RPMI7951 (cell line): ENCODE data around the genes CLEC14A and FSCB.

- RAMPAGE, long total RNA: no peak
These were observed 499 bp upstream of the PAX9 start for GRCh38 chr14:36661188-36661533.

DNA sequence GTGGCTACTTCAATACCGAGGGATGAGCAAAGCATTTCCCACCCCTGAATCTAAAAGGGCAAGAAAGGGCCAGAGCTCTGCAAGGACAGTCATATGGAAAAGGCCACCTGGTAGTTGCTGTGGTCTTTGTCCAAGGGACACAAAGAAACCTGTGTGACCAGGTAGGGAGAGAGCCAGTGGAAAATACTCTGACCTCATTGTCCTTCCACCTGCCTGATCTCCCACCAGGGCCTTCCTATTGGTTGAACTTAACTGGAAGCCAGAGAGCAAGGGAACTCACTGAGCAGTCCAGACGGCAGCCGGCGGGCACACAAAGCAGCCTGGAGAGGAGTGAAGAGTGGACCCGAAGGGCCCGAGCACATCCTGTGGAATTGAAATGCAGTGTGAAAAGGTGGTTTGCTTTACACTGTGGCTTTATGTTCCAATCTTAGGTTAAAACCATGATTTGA, 120.8 kb downstream of the SLC25A21 start:
- RAMPAGE, long total RNA: no peak

DNA sequence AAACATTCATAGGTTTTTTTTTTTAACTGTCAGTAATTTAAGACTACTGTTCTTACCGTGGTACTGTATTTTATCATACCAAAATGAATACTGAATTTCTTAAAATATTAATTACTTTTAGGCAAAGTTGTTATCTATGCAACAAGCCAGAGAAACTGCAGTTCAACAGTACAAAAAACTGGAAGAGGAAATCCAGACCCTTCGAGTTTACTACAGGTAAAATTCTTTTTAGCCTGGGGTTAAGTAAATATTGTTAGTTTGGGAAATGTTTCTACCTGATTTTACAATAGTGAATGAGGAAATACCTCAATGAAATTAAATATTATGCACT, 172.3 kb downstream of the FOXA1 start:
- RAMPAGE, long total RNA: no peak

DNA sequence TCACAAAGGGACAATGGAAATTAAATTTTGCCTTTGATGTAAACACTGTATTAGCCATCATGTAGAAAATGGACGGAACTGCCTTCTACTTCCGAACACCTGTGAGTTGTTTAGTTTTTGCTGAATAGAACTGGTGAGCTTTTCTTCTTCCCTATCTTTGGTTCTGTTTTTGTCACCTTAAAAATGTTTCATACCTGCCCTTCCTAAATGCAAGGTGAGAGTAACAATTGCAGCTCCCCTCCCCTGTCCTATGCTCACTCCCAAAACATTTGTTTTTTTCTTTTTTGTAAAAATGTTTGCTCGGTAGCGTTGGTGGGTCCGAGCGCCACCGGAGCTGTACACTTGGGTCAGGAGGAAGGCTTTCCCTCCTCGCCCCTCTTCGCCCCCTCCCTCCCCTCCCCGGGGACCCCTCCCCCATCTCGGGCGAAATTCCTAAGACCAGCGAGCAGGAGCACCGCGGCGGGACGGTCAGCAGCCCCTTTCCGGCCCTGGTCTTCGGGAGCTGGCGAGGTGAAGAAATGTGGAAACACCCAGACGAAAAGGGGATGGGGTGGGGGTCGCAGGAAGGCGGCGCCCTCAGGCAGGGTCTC, 7.4 kb downstream of the FOXA1 start:
- RAMPAGE, long total RNA: no peak

- RAMPAGE, long total RNA: no peak
These were observed 931 bp downstream of the FOXA1 start for GRCh38 chr14:37593802-37594834.

DNA sequence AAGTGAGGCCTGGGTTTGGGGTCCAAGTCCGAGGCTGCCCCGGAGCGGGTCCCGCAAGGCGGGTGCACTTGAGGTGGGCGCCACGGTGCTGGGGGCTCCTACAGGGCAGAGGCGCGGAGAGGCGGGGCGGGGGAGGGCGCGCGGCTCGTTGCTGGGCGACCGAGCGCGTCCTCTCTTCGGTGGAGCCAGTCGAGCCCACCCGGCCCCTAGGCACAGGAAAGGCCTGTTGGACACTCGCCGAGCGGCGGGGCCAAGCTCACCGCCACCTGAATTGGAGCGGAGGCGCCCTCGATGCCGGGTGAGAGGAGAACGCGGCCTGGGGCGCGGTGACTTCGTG, 15.6 kb downstream of the TTC6 start:
- RAMPAGE, long total RNA: no peak

GRCh38 chr14:38078297-38078937, 129.3 kb upstream of the SSTR1 start:
- RAMPAGE, long total RNA: no peak

GRCh38 chr14:38125292-38126253, 82.1 kb upstream of the SSTR1 start:
- RAMPAGE, long total RNA: no peak

- RAMPAGE, long total RNA: no peak
These were observed 14.6 kb upstream of the SSTR1 start for GRCh38 chr14:38192862-38193742.

GRCh38 chr14:38255765-38256916, at the start of gene CLEC14A:
CLEC14A (minus strand) TSS chr14:38256093.
- RAMPAGE, long total RNA: no peak

GRCh38 chr14:38405700-38406351, 149.9 kb upstream of the CLEC14A start:
- RAMPAGE, long total RNA: no peak

- RAMPAGE, long total RNA: no peak
These were observed 834 bp upstream of the SEC23A start for GRCh38 chr14:39103812-39104325.

DNA sequence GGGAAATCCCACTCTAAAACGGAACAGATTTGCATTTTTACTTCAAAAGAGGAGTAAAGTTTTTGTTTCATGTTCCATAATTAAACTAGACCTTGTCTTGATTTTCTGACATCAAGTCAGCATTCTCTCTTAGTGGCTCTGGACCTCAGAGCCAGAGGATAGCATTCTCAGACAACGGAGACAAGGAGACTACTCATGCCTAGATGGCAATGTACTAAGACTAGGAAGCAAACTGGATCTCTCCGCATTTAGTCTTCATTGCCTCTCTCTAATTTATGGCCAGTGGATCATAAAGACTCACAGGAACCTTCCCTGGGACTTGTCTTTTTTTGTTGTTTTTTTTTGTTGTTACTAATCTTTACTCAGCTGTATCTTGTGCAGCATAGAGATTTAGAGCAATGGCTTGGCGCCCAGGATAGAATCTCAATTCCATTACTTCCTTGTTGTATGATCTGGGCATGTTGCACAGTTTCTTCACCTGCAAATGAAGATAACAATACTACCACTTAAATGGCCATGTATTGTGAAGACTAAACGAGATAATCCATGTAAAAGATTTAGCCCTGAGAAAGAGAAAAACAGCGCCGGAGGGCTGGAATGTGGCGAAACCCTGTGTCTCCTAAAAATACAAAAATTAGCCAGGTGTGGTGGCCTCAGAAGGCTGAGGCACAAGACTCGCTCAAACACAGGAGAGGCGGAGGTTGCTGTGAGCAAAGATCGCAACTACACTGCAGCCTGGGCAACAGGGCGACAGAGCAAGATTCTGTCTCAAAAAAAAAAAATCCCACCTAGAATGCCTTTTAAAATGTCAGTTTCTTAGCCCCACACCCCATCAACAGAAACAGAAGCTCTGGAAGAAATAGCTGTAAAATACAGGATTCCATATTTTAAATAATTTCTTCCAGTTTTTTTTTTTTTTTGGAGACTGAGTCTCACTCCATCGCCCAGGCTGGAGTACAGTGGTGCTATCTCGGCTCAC, 3.9 kb upstream of the GEMIN2 start:
- RAMPAGE, long total RNA: no peak

DNA sequence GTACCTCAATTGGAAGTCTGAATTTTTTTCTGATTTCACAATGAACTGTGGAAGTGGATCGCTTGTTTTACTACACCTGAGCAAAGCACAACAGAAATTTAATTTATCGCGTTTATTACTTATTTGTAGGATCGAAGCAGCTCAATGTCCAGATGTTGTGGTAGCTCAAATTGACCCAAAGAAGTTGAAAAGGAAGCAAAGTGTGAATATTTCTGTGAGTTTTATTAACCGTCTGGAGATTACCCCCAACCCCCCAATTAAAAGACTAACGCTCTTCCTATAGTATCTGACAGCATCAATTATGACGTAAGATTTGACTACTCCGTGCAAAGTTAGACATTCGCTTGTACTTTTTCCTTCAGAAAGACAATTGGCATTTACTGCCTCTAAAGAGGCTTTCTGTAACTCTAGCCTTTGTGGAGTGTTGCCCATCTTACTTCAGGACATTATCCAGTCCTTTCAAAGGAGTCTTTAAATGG, 616 bp downstream of the GEMIN2 start:
- RAMPAGE, long total RNA: no peak

- RAMPAGE, long total RNA: no peak
These were observed 5.4 kb downstream of the PNN start for GRCh38 chr14:39180408-39180945.

DNA sequence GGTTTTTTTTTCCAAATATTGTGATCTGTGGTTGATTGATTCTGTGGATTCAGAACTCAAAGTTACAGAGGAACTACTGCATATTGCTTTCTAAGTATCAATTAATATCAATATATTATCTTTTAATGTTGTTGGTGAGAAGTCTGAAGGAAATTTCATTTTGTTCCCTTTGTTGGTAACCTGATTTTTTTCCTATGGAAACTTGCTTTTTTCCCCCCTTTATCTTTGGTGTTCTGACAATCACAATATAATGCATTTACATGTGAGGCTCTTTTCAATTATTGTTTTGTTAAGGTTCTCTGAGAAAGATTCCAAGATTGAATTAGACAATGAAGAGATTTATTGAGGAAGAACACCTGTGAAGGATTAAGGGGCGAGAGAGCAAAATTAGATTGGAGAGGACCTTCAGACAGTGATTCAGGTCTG, 64.4 kb downstream of the FBXO33 start:
- RAMPAGE, long total RNA: no peak

GRCh38 chr14:39426315-39427281, 5.6 kb downstream of the FBXO33 start:
- RAMPAGE, long total RNA: no peak

- RAMPAGE, long total RNA: no peak
These were observed 351 bp upstream of the LRFN5 start for GRCh38 chr14:41606380-41606669.

- RAMPAGE, long total RNA: no peak
These were observed 3.2 kb downstream of the LRFN5 start for GRCh38 chr14:41609744-41610370.

DNA sequence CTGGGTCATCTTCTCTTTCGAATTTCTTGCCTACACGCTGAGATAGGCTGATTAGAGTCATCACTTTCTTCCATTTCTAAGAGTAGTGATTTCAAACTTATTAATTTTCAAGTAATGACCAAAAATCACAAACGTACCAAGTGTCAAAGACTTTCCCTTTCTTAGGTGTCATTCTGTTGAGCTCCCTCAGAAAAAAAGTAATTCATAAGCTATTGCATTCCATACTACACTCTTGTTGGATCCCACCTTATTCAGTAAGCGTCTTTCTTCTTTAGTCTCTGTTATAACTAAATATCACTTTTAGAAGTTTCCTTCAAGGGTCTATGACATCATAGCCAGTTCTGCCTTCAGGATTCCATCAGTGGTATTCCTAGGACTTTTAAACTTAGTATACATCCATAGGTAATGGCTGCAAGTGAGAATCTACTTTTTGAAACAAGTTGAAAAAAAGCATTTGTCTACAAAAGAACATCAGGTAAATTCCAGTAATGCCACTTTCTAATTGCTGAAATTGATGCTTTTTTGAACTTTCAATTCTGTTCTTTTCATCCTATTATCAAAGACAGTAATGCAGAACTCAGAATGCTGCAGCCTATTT, at the start of gene FSCB:
TSS of gene FSCB (minus strand) at position 289 of the 598 bp plus-strand sequence.
- RAMPAGE, long total RNA: no peak